Sigmoid colon (tissue), 4 donors: ENCODE data around the gene TMA7B.

- PRO-cap = no peak
- RAMPAGE, long total RNA, 4 experiments = no peak in any of the 4 experiments
These were observed 91.9 kb downstream of the CACNA1I start for GRCh38 chr22:39662300-39662908.

DNA sequence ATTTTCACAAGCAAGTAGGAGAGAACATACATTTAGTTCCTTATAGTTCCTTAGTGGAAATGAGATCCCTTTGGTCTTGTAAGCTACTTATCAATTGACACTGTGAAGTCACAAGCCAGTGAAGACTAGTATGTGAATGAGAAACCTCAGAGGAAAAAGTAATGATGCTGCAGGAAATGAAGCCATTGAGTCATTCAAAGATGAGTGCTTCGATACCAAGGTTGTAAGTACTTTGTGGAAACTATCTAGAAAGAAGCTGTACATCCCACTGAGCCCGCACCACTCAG, 53.5 kb downstream of the ENTHD1 start:
- PRO-cap = no peak
- RAMPAGE, long total RNA, 4 experiments = no peak in any of the 4 experiments

- PRO-cap = no peak
- RAMPAGE, long total RNA, 4 experiments = no peak in any of the 4 experiments
These were observed 22.5 kb upstream of the TMA7B start for GRCh38 chr22:39937601-39938141.

DNA sequence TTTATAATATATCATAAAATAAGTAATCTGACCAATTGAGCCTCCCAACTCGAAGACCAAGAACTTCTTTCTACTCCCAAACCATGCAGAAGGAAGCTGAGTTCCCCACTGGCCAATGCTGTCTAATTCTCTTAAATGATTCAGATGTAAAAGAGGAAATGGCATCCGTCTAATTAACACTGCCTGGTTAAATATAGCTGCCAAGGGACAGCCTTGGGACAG, 13.8 kb upstream of the TMA7B start:
- PRO-cap = no peak
- RAMPAGE, long total RNA, 4 experiments = no peak in any of the 4 experiments

- PRO-cap = no peak
- RAMPAGE, long total RNA, 4 experiments = no peak in any of the 4 experiments
These were observed 592 bp upstream of the TMA7B start for GRCh38 chr22:39959568-39960041.

GRCh38 chr22:39960236-39960653, at the start of gene TMA7B:
TSS of gene TMA7B (plus strand) at chr22:39960397.
- PRO-cap = no peak
- RAMPAGE, long total RNA, 4 experiments = no peak in any of the 4 experiments

- PRO-cap = no peak
- RAMPAGE, long total RNA, 4 experiments = no peak in any of the 4 experiments
These were observed 50.6 kb downstream of the FAM83F start for GRCh38 chr22:40045075-40046017.

DNA sequence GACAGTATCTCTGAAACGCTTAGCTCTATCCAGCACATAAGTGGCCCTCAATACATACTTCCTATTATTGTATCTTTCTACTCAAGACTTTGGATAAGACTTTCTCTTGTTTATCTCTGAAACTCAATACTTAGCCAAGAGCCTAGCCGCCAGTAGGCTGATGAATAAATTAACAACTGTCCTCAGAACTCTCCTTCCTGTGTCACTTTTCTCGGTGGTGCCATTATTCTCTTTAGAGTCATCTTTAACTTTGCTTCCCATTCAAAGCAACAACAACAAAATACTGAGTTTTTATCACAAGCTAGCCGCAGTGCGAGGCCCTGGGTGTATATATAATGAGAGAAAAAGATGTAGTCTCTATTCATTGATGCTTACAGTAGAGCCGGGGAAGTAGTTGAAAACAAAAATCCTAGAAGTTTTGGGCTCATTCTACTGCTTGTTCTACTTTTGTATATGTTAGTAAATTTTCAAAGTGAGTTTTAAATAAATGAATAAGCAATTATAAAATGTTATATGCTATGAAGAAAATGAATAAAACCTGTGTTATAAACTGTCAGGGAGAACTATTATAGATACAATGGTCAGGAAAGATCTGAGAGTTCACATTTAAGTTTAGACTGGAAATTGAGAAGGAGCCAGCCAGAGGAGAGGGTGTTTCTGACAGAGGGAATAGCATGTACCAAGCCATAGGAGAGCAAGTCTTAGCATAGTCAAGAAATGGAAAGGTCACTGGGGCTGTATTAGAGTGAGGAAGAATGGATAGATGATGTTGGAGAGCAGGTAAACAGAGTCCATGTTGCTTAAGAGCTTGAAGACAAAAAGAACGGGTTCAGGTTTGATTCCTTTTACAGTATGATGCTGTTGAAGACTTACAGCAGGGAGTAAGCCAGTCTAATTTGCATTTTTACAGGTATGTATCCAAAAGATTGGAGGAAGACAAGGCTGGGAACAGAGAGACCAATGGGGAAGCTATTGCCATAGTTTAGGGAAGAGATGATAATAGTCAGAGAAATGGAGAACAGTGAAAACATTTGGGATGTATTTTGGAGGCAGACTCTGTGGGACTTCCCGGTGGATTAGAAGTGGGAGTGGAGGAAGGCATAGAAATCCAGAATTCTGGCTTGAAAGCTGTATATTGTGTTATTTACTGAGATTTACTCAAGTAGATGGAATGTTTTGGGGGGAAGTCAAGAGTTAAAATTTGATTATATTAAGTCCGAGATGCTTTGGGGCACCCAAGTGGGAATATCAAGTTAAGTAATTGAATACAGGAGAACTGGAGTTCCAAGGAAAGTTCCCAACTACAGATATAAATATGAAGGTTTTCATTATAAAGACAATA, 87.4 kb downstream of the FAM83F start:
- PRO-cap = no peak
- RAMPAGE, long total RNA, 4 experiments = start-site peak on the plus strand in 1 of 4 experiments, centred at position 881 of the sequence, 12 reads per replicate

DNA sequence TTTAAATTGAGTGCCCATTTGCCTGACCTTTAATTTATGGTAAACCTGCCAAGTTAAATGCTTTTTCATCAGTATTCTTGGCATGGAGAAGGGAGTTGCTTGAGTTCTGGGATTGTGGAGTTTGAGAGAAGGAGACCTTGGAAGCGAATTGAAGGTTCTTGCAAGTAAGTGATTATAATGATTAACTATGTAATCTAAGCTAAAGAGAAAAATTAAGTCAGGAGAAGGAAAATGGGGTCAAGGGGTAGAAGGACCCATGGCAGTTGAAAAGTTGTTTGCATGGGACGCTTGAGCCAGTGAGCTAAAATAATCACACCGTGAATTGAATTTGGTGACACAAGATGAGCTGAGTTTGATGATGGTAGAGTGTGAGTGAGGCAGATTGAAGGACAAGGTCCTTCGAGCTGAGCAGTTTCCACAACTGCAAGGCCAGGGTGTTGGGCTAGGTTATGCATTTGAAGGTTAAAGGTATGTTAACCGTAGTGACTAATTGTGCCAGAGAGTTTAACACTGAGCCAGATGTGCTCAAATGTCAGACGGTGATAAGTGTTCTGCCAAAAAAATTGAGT, 89.3 kb downstream of the FAM83F start:
- PRO-cap = no peak
- RAMPAGE, long total RNA, 4 experiments = no peak in any of the 4 experiments

DNA sequence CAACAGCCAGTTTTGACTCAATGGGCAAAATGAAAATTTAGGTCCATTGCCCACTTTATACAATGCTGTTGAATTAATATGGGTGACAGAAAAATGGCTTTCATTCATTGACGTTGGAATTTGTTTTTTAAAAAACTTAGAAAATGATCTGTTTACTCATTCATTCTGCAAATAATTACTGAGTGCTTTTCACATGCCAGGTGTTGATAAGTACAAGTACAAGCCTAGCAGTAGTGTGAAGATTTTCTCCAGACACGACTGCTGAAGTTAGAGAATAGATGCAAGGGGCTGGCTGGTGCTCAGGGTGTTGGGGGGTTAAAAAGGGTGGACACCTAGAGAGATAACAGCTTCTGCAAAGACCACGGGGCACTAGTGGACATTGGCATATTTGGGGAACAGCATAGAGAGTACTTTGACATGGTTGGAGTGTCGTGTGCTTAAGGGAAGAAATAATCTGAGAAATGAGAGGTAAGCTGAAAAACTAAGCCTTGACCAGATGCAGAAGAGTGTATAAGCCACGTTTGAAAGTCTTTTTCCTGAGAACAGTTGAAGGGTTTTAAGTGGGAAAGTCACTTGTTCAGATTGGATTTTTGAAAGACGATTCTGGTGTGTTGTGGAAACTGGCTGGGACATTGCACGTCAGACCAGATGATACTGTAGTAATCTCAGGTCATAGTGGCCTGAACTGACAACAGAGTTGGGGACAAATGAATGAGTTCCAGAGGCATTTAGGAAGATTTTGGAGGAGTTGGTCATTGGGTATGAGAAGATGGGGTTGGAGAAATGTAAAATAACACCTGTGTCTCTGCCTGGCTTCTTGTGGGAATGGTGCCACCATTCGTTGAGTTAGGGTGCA, 6.5 kb downstream of the TNRC6B start:
- PRO-cap = no peak
- RAMPAGE, long total RNA, 4 experiments = no peak in any of the 4 experiments

DNA sequence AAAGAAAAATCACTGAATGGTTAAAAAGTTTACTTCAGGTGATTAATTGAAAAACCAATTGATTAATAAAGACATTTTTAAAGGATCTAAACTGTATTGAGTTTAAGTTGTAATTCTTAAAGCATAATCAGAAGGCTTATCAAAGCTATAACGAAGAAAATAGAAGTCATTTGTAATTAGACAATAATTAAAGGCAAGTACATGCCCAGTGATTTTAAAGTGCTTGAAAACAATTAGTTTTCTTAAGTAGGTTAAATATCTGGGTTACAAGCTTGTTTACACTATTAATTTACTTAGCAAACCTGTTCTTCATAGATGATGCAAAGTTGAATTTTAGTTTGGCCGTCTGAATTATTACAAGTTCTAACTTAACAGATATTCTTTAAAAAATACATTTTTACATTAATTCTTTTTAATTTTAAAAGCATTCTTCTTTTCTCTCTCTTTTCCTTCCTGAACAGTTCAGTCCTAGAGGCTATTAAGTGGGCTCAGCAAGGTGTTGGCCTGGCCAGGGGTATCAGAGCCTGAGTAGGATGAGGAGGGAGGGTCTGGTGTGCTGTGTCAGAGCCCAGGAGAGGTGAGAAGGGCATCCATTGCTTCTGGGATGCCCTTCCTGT, 20.3 kb downstream of the TNRC6B start:
- PRO-cap = no peak
- RAMPAGE, long total RNA, 4 experiments = no peak in any of the 4 experiments

- PRO-cap = no peak
- RAMPAGE, long total RNA, 4 experiments = no peak in any of the 4 experiments
These were observed 57.1 kb upstream of the ADSL start for GRCh38 chr22:40289215-40289652.

- PRO-cap = no peak
- RAMPAGE, long total RNA, 4 experiments = no peak in any of the 4 experiments
These were observed 15.7 kb upstream of the ADSL start for GRCh38 chr22:40330601-40331032.

- PRO-cap = no peak
- RAMPAGE, long total RNA, 4 experiments = no peak in any of the 4 experiments
These were observed 890 bp downstream of the SGSM3 start for GRCh38 chr22:40371333-40371634.

GRCh38 chr22:40676163-40676578, 3.1 kb upstream of the MCHR1 start:
- PRO-cap = no peak
- RAMPAGE, long total RNA, 4 experiments = no peak in any of the 4 experiments

DNA sequence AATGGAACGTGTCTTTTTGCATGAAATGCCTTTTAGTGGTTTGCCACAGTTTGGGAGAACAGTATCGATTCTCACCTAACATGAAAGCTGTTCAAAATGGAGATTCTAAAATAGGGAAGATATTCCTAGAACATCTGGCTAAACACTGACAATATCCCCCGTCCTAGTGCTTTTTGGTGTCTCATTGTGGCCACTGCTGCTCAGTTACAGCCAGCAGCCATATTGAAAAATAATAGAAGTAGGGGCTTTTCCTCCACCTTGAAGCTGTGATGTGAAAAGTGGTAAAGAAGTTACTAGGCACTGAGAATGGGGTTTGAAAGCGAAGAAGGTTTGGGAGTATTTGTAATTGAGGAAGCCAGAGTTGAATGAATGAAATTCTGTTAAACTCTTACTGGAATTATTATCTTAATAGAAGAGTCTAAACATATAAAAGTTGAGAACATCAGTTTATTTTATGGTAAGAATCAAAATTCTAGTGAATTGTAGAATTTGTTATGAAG, 1.1 kb downstream of the RBX1 start:
- PRO-cap = no peak
- RAMPAGE, long total RNA, 4 experiments = no peak in any of the 4 experiments

DNA sequence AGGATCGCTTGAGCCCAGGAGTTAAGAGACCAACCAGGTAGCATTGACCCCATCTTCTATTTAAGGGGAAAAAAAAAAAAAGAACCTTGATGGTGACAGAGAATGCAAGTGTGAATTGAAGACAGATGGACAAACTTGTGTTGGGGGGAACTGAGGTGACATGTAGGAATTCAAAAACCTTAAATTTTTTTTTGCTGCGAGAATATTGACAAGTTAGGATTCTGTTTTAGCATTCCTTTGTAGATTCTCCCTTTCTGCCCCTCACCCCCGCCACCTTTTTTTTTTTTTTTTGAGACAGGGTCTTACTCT, 26.3 kb downstream of the EP300 start:
- PRO-cap = no peak
- RAMPAGE, long total RNA, 4 experiments = no peak in any of the 4 experiments

DNA sequence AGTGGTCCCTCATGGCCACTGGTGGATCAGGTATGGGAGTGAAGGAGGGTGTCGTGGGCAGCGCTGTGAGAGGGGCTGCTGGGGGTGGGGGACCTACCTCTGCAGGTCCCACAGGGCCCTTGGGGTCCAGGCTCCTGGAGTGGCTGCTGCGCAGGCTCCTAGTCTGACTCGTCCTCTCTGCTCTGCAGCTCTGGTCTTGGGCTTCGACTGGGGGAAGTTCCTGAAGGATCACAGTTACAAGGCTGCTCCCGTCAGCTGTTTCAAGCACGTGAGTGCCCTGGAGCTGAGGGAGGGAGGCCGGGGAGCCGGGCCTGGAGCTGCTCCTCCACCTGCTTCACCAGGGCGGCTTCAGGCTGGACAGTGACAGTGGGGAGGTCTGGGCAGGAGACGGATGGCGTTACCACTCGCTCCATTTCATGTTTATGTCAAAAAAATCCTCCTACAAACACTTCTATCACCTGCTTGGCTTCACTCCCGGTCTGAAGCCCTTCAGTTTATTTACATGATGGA, 11.9 kb downstream of the L3MBTL2 start:
- PRO-cap = no peak
- RAMPAGE, long total RNA, 4 experiments = no peak in any of the 4 experiments

- PRO-cap = no peak
- RAMPAGE, long total RNA, 4 experiments = no peak in any of the 4 experiments
These were observed 3.2 kb downstream of the CHADL start for GRCh38 chr22:41237281-41238269.

DNA sequence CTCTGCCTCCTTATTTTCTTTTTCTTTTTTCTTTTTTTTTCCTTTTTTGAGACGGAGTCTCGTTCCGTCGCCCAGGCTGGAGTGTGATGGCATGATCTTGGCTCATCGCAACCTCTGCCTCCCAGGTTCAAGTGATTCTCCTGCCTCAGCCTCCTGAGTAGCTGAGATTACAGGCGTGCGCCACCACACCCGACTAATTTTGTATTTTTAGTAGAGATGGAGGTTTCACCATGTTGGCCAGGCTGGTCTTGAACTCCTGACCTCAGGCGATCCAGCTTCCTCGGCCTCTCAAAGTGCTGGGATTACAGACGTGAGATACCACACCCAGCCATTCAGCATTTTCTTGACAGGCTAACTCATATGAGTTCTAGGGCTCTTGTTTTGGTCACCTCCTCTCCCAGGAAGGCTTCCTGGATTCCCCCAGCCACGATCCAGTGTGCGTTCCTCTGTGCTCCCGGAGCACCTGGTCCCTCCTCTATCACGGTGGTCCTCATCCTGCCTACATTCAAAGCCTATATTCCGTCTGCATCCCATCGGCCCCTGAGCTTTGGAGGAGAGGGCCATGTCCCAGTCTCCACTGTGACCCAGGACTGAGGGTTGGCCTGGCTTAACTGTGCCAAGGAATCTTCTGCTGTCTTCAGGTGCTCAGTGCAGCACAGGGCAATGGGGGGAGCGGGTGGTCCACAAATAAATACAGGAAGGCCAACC, 18.0 kb upstream of the CHADL start:
- PRO-cap = no peak
- RAMPAGE, long total RNA, 4 experiments = no peak in any of the 4 experiments